ENCODE results near the gene TSPO.

DNA sequence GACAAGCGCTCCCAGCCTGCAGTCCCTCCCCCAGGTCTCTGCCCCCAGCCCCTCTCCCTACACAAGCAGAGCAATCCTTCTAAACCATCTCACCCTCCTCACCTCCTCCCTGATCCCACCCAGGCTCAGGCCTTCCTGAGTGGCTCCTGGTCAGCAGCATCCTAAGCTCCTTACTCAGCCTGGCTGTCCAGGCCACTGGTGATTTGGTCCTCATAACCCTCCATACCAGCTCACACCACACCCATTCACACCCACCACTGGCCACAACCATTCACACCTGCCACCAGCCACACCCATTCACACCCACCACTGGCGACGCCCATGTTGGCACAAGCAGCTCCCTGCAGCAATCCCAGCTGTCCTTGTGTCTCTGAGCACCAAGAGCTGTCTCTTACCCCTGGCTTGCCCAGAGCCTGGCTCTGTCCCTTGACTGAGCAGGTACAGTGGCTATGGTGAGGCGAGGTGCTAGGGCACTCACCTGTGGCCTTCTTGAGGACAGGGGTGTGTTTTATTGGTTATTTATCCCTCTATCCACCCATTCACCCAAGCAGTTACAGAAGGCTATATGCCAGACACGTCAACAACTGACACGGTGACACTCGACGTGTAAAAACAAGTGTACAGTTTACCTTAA is 31.1 kb upstream of the ARFGAP3 start:
- PRO-cap, 3 experiments: no peak in any of the 3 experiments

GRCh38 chr22:42913776-42914220 is 56.7 kb upstream of the ARFGAP3 start:
- PRO-cap, 3 experiments: no peak in any of the 3 experiments

GRCh38 chr22:42929868-42930440 is 72.9 kb upstream of the ARFGAP3 start:
- PRO-cap, 3 experiments: no peak in any of the 3 experiments

GRCh38 chr22:42942788-42943226 is 72.1 kb downstream of the PACSIN2 start:
- PRO-cap, 3 experiments: no peak in any of the 3 experiments

DNA sequence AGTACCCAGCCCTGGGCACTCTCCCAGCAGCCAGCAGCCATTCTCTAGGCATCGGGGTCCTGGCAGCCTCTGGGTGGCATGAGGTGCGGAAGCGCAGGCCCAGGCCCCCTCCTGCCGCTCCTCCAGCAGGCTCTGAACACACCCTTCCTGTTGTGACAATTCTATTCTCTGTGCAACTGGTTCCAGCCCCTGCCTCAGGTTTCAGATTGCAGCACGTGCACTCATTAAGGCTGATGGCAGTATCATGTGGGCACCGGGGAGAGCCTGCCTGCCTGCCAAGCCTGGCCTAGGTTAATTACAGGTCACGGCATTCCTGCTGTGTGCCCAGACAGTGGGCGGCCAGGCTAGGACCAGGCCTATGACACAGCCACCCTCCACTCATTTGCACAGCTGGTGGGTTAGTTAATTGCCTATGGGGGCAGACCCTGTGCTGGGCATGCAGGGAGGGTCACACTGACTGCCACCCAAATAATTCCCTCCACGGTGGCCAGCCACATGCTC is 10.1 kb upstream of the PACSIN2 start:
- PRO-cap, 3 experiments: peak in 1 of 3 experiments; most common minus-strand start position 154 of the sequence (in 1)

DNA sequence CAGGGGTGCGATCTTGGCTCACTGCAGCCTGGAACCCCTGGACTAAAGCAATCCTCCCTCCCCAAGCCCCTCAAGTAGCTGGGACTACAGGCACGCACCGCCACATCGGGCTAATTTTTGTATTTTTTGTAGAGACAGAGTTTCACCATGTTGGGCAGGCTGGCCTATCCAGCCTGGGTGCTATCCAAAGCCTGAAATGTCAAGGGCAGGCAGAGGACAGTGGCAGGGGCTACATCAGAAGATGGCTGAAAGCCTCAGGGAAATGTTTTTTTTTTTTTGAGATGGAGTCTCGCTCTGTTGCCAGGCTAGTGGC is 12.5 kb upstream of the PACSIN2 start:
- PRO-cap, 3 experiments: no peak in any of the 3 experiments

- PRO-cap, 3 experiments: no peak in any of the 3 experiments
Measured at GRCh38 chr22:43038301-43038788, 23.4 kb upstream of the PACSIN2 start.

GRCh38 chr22:43126690-43127452 is 16.3 kb downstream of the BIK start:
- PRO-cap, 3 experiments: no peak in any of the 3 experiments

DNA sequence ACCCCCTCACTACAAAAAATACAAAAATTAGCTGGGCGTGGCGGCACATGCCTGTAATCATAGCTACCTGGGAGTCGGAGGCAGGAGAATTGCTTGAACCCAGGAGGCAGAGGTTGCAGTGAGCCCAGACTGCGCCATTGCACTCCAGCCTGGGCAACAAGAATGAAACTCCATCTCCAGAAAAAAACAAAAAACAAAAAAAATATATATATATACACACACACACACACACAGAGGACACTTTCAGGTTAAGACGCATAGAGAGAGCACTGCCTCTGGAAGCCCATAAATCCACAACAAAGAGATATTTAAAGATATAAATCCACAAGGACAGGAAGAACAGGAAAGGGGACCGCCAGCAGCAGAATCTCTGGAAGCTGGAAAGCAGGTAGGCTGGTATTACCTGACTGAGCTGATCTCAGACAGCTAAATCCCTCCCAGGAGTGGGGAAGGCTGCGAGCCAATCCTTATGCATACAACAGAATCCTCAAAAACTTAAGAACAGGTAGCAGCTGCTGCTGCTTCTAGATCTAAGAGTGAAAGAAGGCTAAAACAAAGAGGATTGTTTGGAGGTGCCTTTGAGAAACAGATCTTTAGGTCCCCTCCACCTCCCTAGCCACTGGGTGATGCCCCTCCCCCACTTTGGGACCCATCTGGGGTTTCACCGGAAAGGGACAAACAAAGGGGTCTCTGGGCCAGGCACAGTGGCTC is 1.7 kb upstream of the MCAT start:
- PRO-cap, 3 experiments: peak in 2 of 3 experiments; most common plus-strand start position 527 of the sequence (in 1); most common minus-strand start position 372 of the sequence (in 2)

DNA sequence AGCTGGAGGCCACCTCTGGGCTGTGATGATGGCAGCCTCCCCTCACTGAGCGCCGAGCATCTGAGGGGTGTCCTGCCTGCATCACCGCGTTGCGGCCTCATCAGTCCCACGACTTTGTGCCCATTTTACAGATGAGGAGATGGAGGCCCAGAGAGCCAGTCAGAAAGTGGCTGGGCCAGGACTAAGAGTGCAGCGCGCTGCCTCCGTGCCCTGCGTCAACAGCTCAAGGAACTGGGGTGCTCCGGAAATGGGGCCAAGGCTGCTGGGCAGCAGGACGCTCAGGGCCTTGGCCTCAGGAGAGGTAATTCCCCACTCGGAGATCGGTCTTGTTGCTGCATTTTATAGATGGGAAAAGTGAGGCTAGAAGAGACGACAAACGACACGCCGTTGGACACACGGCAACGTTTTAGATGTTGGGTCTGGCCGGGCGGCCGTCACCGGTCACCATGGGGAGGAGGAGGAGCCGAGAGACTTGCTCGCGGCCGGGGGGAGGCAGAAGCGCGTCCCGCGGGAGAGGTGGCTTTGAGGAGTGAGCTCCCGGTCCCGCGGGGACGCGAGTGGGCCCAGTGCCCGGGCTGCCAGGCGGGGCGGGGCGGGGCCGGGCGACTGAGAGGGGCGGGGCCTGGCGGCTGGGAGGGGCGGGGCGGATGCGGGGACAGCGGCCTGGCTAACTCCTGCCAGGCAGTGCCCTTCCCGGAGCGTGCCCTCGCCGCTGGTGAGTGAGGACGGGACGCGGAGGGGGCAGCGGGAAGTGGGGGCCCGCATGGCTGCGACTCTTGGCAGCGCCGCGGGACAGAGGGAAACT is at the start of gene TSPO:
Gene TSPO, plus strand, starts transcription at position 670 of the 805 bp plus-strand sequence.
- PRO-cap, 3 experiments: peak in 3 of 3 experiments; most common plus-strand start position 684 of the sequence (in 3); most common minus-strand start position 555 of the sequence (in 1)

DNA sequence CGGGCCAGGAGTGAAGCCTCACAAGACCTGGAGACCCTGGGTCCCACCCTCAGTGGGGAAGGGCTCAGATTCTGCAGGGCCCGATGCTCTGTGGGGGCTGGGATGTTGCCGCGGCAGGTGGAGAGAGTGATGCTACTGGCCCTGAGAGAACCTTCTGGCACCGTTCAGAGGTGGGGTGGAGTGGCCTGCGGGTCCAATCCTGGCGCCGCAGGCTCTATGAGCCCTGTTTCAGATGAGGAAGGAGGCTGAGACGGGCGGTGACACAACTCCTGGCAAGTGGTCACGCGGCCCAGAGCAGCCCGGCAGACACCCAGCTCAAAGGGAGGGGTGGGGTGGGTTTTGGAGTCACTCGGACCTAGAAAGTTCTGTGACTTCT is 3.4 kb downstream of the TSPO start:
- PRO-cap, 3 experiments: no peak in any of the 3 experiments

DNA sequence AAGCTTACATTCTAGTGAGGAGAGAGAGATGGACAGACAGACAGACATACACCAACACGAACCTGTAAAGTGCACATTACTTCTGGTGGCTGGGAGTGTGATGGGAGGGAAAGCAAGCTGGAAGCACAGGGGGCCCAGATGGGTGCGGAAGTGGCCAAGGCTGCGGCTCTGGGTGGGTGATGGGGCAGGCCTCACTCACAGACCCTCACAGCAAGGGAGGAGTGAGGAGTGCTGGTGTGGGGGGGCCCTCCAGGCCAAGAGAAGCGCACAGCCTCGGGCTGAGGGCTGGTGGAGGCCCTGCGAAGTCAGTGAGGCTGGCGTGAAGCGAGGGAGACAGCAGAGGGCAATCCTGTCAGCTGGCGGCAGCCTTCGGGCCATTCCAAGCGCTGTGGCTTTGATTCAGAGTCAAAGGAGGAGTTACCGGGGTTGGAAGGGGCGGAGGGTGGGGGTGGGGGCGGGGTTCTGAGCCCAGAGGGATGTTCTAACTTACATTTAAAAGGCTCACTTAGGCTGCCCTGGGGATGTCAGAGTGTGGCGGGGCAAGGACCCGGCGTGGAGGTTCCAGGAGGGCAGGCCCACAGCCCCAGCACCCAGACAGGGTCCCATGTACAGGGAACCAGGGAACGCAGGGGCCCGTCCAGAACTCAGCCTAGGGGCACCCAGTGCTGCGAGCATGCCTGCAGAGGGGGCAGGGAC is 39.4 kb upstream of the TTLL12 start:
- PRO-cap, 3 experiments: no peak in any of the 3 experiments

DNA sequence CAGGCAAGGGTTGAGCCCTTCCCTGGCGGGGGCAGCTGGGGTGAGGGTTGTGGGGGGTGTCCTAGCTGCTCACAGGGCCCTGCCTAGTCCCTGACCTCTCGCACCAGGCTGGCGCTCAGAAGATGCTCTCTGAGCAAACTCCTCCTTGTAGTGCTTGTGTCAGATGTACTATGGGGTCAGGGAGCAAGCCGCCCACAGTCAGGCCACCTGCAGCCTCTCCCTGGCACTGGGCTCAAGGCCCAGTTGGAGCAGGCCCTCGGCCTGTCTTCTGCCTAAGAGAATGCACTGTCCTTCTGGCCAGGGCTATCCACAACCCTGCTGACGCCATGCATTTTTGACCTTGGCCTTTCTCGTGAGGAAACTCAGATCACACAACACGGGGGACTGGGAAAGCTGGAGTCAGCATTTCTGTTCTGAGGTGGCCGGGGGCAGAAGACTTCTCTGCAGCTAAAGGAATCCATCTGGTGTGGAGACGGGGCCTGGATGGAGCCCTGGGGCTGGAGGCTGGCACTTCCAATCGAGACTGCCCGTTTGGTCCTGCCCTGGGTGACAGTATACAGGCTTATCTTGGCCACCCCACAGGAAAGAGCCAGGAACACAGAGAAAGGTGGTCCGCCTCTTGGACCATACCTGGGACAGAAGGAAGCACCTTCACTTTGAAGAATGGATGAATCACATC is 74.0 kb upstream of the TTLL12 start:
- PRO-cap, 3 experiments: no peak in any of the 3 experiments

DNA sequence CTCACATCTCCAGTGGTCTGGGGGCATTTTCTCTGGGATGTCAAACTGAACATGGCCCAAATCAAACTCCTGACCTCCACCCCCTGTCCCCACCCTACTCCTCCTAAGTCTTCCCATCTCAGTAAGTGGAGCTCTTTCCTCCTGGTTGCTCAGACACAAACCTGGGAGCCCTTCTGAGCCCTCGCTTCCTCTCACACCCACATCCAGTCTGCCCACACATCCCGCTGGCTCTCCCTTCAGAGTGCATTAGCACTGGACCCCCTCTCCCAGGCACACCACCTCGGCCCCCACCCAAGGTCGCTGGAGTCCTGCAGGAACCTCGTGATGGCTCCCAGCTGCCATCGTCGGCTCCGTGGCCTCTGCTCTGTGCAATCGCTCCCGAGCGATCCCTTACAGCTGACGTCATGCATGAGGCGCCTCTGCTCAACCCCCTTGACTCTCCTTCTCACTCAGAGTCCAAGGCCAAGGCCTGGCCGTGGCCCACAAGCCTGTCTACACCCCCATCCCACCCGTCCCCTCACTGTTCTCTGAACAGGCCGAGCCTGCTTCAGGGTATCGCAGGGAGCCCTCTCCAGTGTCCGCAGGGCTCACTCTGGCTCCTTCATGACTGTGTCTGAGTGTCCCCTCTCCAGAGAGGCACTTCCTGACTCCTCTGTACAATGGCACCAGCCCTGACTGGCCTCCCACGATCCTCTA is 183.9 kb downstream of the EFCAB6 start:
- PRO-cap, 3 experiments: no peak in any of the 3 experiments

DNA sequence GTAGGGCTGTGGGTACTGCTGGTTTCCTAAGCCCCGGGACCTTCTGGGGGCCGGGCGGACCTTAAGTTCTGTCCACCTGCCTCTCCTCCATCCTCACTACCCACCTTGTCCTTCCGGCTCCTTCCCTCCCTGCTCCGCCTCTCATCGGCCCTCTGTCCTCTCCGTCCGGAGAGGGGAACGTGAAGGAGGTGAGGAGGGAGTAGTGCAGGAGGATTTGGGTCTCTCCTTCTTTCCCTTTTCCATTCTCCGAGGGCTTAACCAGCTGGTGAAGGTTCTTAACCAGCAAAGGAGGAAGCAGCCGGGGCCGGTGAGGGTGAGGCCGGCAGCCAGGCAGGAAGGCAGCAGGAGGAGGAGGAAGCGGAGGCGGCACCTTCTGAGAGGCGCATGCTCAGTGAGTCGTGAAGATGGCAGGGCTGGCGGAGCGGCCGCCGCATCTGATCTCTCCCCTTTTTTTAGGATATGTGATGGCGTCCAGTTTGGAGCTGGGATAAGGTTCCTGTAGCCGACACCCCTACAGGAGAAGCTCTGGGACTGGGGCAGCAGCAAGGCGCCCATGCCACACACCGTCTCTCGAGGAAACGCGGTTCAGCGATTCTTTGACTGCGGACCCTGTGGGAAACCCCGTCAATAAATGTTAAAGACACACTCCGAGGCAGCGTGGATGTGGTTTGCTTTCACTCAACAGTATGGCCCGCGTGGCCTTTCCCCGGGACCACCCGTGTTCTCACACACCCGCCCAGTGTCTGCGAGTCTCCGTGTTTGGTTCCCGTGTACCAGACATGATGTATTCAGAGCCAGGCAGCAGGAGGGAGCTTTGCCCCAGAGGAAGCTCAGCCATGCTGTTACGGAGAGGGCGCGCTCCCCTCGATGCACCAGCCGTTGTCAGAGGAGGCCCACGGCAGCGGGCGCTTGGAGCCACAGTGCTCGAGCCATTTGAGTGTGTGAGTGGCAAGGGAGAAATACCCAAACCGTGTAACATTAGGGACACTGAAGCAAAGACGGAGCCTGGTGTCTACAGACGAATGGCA is 27.9 kb upstream of the PARVB start:
- PRO-cap, 3 experiments: peak in 2 of 3 experiments; most common plus-strand start position 399 of the sequence (in 2); most common minus-strand start position 338 of the sequence (in 1)

DNA sequence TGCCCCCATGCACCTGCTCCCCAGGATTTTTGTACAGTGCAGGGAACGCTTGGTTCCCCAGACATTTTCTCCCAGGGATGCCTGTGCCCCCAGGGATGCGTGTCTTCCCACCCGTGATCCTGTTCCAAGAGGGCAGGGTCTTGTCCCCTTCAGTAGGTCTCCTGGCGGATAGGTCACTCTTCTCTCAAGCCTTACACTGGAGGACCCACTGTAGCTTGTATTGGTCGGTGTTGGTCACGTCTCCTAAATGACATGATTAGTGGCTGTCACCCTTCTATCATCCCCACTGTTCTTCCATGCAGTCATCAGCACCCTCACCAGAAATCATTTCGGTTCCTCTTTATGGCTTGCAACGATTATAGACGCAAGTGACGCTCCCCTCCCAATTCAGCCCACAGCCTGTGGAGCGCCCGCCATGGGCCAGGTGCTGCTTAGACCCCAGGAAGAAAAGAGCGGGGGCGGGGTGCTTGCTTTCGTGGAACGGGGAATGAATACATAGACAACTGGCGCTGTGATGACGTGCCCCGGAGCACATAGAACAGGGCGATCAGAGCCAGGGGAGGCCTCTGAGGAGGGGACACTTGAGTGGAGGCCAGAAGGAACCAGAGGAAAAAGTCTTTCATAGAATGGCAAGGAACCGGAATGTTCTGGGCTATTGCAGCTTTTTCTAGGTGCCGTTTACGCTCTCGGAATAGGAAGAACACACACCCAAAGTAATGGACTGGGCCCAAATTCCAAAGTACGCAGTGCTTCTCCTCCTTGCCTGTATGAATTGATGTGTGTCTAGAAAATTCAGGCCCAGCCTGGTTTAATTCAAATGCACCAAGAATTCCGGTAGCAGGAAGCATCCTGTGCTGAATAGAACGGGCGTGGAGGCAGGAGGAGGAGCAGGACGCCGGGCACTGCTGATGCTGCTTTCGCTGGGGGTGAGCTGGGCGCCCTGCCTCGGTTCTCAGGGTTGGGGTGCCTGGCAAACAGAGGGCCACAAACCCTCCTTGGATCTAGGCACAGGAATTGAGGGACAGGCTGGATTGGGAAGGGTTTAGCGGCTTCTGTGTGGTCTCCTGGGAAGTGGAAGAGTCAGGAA is 1.7 kb downstream of the PARVB start:
- PRO-cap, 3 experiments: peak in 3 of 3 experiments; most common plus-strand start position 861 of the sequence (in 2); most common minus-strand start position 316 of the sequence (in 2)

- PRO-cap, 3 experiments: peak in 3 of 3 experiments; most common plus-strand start chr22:44027306 (in 2); most common minus-strand start chr22:44026750 (in 2)
Measured at GRCh38 chr22:44026538-44027772, 2.9 kb downstream of the PARVB start.

DNA sequence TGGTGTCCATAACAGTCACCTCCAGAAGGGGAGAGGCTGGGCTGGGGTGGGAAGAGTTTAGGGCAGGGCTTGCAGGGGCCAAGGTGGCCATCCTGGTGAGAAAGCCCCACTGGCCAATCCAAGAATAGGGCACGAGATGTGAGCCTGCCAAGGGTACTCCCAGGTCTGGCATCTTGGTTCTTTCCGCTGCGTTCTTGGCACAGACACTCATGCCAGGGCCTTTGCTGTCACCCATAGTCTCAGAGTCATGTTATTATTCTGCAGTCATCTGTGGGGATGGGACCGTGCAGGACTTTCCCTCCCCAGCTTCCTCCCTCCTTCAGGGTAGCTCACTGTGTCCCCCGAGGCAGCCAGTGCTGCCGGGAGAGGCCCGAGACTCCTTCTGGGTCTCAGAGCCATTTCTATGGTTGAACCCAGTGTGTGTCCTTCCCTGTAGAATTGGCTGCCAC is 60.3 kb downstream of the PARVB start:
- PRO-cap, 3 experiments: no peak in any of the 3 experiments

DNA sequence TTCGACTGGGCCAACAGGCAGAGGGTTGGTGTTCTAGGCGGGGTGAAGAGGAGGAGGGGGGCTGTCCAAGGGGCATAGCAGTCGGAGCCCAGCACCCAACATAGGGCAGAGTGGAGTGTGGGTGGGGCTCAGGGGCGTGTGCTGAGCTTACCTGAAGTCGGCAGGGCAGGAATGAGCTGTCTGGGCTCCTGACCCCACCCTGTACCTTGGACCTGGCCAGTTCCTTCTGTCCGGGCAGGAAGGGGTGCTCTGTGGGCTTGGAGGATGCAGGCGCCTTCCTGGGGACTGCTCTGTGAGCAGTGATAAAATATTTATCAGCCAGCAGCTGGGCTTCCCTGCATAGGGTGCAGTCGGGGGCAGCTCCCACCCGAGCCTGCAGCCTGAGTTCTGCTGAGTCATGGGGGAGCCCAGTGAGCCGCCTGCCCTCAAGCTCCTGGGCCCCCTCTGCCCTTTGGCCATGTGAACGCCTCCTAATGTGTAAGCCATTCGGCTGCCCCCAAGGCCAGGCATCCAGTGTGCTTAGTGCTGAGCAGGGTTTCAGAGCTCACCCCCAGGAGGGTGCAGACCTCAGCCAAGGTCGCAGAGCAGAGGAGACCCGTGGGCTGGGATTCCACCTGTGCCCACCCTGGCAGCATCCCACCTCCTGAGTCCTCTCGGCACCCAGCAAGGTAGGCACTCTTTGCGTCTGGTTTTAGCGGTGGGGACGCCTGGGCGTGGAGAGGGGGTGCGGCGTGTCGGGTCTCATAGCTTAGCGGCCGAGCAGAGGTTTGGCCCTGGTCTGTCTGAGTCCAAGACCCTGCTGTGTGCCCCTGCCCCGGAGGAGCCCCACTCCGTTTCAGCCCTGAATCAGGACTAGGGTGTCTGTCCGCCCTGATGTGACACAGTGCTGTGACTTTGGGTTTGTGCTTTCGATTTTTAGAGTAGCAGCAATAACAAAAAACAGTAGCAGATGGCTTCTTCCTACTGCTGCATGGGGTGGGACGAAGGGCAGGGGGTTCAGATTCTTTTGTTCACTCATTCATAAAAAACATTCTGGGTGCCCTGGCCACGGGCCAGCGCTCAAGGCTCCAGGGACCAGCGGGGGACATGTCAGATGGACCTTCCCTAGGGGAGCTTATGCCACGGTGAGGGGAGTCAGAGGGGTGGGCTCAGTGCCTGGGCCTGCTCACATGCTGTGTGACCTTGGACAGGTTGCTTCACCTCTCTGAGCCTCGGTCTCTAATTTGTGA is 25.0 kb upstream of the PRR5 start:
- PRO-cap, 3 experiments: no peak in any of the 3 experiments

DNA sequence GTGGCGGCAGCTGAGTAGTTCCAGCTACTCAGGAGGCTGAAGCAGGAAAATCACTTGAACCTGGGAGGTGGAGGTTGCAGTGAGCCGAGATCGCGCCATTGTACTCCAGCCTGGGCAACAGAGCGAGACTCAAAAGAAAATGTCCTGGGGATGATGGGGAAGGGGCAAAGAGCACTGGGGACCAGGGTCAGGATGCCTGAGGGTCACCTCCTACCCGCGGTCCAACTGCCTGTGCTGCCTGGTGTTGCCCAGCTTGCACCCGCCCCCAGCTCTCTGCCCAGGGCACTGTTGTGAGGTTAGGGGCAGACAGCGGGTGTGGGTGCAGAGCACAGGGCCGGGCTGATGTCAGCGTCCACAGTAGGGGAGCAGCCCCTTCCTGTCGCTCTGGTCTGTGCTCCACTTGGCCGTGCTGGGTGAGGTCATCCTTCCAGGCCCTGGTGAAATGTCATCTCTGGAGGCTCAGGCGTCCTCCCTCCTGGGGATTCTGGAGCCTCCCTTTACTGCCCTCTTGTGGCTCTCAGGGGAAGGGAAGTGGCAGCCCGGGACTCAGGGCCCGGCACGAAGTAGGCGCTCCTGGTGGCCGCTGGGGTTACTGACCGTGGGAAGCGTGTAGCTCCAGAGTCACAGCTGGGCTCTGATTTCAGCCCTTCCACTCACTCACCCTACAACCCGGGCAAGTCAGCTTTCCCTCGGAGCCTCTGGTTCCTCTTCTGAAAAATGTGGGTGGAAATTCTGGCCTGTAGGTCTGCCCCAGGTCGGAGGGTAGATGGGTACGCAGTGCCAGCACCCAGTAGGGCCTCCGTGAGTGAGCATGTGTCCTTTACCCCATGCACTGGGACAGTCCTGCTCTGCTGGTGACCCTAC is 17.4 kb upstream of the PRR5 start:
- PRO-cap, 3 experiments: no peak in any of the 3 experiments